Umbilical cord (tissue), 2 donors: ENCODE measurements around a stretch of chr17.

- RAMPAGE, long total RNA: no peak
These were observed 90.2 kb downstream of the SEPTIN9 start for GRCh38 chr17:77371578-77371894.

DNA sequence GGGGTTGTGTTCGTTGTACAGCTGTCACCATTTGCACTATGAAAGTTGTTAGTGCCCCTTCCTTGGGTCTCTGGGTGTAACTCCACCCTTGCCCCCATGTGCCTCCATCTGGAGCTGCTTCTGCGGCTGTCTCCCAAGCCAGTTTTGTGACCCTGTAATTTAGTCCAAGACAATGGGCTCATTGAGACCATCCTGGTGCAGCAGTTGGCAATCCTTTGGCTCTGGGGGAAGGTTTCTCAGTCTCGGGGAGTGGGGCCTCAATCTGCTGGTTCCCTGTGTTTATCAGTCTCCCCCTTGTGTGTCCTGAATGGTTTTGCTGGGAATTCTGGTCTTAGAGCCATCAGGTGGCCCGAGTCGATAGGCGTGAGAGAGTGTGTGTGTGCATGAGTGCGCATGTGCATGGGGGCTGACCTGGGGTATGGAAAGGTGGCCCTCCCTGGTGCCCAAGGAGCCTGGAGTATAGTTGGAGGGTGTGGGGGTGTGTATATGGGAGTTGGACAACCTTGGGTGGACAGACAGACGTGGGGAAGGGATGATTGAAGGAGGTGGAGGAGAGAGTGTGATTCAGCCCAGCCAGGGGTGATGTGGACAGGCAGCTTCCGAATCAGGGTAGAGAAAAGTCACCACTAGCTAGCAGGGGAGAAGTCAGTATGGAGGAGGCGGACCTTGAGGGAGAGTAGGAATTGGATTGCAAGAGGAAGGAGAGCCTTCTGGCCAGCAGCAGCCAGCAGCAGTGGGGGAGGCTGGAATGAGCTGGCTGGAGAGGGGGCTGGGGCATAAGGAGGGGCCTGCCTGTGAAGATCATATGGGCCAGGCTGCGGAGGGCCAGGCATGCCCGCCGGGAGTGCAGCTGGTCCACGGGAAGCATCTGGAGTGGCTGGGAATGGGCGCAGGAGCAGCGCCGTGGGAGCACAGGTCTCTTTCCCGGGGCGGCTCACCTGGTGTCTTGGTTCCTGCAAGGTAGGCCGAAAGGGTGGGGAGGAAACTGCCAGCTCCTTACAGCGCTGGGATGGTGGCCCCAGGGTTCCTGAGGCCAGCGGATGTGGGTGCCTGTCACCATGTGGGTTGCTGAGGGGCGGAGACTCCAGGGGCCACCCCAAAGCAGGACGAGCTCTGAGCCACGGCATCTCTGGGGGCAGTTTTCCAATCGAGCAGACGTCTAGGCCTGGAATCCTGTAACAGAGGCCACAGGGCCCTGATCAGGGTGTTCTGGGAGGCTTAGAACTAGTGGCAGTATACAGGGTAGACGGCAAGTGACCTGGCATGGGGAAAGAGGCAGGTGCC is 94.6 kb downstream of the SEPTIN9 start:
- RAMPAGE, long total RNA: no peak

DNA sequence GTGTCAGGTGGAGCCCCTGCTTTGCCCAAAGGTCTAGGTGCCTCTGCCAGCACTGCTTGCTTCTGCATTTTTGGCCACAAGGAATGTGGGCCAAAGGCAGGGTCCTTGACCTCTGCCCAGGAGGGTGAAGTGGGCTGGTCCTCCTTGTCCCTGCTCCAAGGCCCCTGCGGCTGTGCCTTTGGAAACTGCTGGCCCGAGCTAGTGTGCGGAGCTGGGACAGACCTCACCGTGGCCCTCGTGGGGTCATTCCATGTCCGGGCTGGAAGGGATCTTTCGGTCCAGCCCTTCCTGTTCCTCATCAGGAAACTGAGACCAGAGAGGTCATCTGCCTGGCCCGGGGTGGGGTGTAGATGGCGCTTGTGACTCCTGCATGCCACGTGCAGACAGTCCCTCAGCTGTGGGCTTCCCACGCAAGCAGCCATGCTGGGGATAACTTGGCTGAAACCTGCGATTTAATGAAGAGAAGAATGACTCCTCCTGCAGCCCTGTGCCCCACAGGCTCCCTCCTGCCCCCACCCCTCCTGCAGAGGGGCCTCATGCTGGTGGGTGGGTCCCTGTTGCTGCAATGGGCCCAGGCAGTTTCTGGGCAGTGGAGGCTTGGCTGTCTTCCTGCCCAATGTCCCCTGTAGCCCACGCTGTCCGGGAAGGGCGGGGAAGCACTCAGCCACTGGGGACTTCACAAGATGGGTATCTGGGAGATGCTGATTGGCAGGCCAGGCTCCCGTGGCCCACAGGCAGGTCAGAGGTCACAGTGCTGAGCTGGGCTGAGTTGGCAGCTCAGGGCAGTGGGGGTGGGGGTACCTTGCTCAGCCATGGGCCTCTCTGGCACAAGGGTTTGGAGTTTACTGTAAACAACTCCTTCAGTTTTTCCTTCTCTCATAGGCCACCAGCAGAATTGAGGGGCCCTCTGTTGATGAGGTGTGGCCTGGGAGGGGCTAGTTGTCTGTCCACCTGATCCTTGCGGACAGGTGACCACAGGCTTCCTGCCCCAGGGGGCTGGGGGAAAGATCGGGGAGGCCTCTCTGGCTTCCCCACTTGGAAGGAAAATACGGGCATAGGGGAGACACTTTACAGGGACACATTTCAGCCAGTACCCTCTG is 104.8 kb downstream of the SEPTIN9 start:
- RAMPAGE, long total RNA: no peak

DNA sequence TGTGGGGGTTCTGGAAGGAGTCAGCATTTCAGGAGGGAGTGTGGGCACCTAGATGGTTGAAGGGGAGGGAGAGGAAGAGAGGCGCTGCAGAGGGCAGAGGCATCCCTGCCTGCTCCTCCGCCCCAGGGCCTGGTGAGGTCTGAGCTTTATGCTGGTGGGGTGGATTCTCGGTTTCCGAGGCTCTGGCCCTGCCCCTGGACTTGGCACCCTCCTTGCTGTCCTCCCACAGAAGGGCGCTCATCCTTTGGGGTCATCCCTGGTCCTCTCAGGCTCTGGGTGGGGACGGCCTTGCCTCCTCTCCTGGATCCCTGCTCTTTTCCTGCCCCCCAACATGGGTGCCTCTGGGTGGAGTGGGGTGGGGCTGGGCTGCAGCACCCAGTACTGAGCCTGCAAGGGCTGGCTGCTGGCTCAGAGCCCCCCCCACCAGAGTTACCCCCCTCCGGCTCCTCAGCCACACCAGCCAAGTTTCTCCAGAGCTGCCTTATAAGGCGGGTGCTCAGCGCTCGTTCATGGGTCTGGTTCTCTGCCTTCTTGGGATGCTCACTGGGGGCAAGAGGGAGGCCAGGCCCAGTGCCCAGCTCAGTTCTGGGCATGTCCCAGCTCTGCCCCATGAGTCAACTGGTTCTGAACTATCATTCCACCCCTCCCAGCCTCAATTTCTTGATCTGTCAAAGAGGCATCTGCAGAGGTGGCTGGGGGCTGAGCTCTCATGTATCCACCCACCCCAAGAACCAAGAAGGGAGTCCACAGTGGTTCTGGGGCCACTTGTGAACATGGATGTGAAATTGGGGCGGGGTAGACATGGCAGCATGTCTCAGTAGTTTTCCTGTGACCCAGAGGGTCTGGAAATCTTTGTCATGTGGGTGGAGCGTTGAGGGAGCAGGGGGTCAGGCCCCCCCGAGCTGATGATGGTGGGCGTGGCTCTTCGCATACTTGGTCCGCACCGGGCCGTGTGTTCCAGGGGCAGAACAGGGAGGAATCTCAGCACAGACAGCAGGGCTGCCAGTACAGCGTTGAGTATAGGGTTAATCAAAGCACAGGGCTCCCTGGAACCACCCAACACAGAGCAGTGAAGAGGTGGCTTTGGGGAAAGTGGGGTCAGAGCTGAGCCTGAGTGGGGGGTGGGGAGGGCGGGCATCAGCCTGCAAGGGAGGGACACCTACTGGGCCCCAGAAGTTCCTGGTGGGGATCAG is 126.7 kb downstream of the SEPTIN9 start:
- RAMPAGE, long total RNA: no peak

DNA sequence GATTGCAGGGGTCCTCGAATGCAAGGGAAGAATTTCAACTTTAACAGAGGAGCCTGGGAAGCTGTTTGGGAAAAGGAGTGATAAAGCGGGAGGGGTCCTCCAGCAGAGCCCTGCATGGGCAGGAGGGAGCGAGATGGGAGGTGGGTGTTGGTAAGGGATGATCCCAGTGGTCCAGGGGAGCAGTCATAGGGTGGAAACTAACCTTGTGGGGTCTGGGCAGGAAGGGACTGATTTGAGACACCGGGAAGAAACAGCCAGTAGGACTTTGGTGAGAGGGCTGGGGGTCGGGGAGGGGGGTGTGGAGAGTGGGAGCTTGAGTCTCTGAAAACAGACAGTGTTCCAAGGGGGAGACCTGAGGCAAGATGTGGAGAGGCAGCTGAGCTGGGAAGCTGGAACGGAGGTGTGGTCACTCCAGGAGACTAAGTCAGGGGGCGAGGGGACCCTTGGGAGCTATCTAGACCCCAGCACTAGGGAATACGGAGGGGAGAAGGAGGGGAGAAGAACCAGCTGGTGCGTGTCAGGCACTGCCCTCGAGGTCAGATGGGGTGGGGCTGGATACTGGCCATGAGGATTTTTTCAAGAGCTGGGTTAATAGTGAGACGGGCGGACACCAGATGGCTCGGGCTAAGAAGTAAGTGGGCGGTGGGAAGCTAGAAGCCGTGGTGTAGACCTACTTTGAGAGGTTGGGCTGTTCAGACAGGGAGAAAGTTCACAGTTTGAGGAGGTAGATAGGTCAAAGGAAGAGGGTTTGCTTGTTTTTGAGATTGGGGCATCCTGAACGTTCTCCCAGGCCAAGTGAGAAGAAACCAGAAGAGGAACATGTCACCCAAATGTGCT is 163.1 kb downstream of the SEPTIN9 start:
- RAMPAGE, long total RNA: no peak

DNA sequence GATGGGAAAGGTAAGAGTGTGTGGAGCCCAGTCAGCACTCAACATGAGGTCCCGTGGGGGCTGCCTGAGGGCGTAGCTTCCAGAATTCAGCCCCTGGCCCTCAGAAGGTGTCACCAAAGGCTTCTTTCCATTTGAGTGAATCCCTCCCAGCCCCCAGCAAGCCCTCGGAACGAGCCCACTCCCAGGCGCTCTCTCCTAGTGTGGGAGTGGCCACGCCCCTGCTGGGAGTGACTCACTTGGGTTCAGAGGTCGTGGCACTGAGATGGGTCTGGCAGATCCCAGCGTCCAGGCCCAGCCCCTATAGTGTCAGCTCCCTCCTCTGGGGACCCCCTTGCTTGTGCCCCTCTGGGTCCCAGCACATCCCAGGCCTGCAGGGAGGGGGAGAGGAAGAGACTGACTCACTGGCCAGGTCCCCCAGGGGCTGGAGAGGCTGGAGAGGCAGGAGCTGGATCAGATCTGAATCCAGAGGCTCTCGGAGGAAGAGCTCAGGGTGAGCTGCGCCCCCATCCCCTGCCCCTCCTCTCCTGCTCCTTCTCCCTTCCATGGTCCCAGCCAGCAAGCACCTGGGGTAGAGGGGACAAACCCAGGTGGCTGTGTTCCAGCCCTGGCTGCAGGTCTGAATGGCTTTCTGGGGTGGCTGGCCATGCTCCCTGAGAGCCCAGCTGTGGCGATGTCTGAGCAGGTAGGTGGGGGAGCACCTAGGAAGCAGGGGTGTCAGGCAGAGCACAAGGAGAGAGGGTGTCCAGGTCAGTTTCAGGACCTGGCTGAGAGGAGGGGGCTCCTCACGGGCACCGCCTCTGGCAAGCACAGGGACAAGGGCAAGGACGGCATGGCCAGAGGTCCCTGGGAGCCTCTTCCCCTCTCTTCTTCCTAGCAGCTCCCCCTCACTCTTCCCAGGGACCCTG is 169.2 kb downstream of the SEPTIN9 start:
- RAMPAGE, long total RNA: no peak

DNA sequence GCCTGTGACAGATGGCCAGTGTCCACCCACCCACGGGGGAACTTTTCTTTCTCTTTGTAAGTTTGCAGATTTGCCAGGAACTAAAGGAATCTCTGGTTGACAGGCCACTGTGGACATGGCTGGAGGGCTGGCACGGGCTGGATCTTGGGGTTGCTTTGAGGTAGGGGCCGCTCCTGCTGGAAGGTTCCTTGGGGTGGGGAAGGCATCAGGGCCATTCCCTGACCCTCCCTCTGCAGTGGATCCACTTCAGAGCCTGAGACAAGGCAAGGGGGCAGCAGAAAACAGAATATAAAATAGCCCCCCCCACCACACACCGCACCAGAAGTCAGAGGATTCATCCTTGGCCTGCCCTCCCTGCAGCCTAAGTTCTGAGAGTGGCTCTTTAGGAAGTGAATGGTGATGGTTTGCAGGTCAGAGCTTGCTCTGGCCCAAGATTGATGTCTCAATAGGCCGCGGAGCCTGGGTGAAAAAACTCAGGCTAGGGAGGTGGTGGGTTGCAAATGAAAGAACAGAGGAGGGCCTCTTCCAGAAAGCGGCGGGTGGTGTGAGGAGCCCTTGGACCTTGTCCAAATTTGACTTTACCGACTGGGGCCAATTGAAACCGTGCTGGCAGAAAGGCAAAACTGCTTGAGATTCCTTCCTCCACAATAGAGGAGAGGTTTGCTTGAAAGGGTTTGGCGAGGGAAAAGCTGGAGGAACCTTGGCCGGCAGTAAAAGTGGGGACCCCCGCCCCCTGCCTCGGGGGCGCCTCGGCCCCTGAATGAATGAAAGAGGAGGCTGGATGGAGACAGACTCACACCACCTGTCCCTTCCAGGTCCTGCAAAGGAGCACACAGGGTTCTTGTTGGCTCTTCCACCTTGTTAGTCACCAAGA is 190.6 kb downstream of the SEPTIN9 start:
- RAMPAGE, long total RNA: no peak

GRCh38 chr17:77498381-77499596 is 217.5 kb downstream of the SEPTIN9 start:
- RAMPAGE, long total RNA: no peak

GRCh38 chr17:77555178-77555499 is 273.8 kb downstream of the SEPTIN9 start:
- RAMPAGE, long total RNA: no peak

DNA sequence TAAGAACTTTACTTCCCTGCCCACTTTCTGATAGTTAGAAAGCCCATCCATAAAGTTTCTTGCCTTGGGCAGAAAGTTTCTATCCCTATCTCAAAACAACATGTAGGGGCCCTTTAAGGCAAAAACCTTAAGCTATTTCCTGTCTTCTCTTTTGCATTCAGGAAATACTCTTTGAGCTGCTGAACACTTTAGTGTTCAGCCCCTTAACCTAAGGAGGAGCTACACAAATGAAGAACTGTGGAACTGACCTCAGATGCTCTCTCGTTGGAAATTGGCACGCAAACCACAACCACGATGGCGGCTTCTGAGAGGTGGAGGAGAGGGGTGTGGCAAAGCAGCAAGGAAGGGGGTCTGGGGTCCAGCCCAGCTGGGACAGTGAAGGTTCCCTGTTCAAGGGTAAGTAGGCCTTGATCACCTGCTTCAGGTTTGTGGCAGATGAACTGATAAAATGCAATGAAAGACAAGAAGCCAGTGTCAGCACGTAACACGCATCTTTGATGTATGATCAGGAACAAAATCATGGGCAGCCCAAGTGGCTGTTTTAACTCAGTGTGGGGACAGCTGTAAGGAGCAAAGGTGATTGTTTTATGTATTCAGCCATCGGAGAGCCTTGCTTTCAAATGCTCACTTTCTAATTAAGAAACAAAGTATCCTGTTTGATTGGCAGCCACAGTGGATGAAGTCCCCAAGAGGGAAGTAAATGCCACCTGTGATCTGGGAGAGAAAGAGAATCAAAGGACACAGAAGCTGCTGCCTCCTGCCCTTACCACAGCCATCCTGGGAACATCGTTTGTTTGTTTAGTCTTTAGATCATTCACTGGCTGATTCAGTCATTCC is 291.5 kb upstream of the TNRC6C start:
- RAMPAGE, long total RNA: no peak

- RAMPAGE, long total RNA: no peak
These were observed 82.9 kb downstream of the TNRC6C start for GRCh38 chr17:78041483-78041757.

- RAMPAGE, long total RNA: no peak
These were observed 1.5 kb downstream of the TK1 start for GRCh38 chr17:78185343-78185674.

DNA sequence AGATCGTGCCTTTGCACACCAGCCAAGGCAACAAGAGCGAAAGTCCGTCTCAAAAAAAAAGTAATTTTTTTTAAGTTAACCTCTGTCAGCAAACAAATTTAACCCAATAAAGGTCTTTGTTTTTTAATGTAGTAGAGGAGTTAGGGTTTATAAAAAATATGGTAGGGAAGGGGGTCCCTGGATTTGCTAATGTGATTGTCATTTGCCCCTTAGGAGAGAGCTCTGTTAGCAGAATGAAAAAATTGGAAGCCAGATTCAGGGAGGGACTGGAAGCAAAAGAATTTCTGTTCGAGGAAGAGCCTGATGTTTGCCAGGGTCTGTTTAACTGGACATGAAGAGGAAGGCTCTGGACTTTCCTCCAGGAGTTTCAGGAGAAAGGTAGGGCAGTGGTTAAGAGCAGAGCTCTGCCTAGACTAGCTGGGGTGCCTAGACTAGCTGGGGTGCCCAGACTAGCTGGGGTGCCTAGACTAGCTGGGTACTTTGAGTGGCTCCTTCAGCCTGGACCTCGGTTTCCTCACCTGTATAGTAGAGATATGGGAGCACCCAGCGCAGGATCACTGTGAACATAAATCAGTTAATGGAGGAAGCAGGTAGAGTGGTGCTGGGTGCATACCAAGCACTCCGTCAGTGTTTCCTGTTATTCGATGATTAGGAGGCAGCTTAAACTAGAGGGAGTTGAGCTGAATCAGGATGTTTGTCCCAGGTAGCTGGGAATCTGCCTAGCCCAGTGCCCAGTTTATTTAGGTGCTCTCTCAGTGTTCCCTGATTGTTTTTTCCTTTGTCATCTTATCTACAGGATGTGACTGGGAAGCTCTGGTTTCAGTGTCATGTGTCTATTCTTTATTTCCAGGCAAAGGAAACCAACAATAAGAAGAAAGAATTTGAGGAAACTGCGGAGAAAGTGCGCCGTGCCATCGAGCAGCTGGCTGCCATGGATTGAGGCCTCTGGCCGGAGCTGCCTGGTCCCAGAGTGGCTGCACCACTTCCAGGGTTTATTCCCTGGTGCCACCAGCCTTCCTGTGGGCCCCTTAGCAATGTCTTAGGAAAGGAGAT is 8.5 kb upstream of the TMEM235 start:
- RAMPAGE, long total RNA: no peak

DNA sequence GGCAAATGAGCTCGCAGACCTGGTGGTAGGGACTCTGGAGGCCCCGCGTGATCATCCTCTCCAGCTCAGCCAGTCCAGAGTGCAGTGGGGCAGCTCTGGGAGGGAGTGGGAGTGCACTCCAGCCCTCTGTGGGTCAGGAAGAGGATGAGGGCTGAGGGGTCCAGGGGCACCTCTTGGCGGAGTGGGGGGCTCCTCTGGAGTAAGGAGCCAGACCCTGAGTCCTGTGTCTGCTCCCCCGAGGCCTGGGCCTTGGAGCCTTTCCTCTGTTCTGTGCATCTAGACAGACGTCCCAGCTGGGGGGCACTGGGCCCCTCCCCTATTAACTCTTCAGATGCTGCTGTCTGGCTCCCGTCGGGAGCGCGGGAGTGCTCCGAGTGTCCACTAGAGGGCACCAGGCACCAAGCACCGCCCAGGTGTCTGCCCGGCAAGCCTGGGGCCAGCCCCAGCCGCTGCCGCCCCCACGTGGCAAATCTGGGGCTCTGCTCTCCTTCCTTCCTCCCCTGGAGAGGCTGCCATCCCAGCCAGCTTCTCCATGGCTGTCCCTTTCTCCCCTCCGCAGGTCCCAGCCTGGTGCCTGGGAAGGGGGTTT is 19.3 kb downstream of the TMEM235 start:
- RAMPAGE, long total RNA: no peak

- RAMPAGE, long total RNA: no peak
These were observed 20.0 kb downstream of the TMEM235 start for GRCh38 chr17:78251252-78251945.

DNA sequence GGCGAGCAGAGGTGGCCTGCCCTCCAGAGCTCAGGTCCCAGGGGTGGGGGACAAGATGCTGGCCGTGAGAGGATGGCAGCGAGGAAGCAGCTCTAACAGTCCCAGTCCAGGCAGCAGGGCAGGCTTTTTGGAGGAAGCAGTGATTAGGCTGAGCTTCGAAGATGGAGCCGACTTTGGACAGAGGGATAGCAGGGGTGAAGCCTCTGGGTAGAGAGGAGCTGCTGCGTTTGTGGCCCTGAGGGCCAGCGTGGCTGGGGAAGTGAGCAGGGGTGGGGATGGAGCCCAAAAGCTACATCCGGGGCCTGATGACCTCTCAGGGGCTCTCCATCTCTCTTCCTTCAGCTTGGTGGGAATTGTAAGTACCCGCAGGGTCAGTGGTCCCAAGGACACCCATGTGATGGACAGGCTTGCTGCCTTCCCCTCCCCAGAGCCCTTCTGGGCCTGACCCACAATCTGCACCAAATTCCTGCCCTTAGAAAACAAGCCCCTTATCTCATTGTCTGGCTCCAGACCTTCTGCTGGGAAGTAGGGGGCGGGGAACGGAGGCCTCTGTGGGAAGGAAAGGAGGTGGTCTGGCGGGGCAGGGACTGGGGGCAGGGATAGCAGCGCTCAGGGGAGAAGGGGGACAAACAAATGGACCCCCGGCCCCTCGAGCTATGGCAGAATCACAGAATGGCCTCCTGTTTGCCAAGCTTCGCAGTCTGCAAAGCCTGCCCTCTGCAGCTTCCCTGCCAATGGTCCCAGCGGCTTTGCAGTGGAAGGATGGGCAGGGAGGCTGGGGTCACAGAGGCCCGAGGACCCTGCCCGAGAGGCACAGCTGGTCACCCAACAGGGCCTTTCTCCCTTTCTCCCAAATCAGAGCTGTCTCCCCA is 25.2 kb downstream of the TMEM235 start:
- RAMPAGE, long total RNA: no peak

DNA sequence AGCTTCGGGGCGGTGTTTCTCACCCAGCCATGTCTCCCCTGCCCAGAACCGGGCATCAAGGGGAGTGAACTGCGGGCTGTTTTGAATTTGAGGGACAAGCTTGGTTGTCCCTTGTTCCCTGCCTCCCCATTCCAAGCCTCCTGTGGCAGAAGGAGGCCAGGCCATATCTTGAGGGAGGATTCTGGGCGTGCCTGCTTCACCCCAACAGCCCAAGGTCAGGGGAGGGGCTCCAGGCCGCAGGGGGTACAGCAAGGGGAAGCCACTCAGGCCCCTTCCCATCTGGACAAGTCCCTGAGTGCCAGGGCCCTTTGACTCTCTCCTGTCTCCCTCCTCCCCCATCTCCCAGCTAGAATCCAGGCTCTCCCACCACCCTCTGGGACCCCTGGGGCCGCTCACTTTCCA is 43.5 kb downstream of the SOCS3 start:
- RAMPAGE, long total RNA: no peak

GRCh38 chr17:78338814-78339378 is 21.0 kb downstream of the SOCS3 start:
- RAMPAGE, long total RNA: no peak

- RAMPAGE, long total RNA: no peak
These were observed 16.4 kb downstream of the SOCS3 start for GRCh38 chr17:78343156-78344169.

DNA sequence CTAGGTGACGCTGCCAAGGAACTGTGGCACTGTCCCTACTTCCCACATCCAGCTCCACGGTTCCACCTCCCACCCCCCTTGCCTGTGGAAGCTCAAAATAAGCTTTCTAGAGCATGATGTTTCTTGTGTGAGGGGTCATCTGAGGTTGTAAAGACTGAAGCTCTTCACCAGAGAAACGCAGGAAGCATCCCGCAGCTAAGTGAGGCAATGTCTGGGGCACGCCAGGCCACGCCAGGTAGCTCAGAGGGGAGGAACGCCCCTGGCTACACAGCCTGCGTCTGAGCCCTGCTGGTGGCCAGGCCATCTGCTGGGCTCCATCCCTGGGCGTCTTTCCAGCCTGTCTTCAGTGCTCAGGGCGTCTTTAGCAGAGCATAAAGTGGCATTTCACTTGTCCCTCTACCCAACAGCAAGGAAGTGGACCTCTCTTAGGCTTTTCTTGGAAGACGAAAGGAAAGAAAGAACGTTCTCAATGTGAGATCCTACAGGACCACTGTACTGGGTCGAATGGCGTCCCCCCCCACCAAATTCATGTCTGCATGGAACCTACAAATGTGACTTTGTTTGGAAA is 15.2 kb downstream of the SOCS3 start:
- RAMPAGE, long total RNA: no peak